Subcutaneous adipose tissue (tissue), 3 donors: ENCODE measurements around the gene PDS5B.

GRCh38 chr13:29905746-29906293, 55.4 kb upstream of the UBL3 start:
- PRO-cap = no peak
- RAMPAGE, long total RNA, 3 experiments = no peak in any of the 3 experiments

DNA sequence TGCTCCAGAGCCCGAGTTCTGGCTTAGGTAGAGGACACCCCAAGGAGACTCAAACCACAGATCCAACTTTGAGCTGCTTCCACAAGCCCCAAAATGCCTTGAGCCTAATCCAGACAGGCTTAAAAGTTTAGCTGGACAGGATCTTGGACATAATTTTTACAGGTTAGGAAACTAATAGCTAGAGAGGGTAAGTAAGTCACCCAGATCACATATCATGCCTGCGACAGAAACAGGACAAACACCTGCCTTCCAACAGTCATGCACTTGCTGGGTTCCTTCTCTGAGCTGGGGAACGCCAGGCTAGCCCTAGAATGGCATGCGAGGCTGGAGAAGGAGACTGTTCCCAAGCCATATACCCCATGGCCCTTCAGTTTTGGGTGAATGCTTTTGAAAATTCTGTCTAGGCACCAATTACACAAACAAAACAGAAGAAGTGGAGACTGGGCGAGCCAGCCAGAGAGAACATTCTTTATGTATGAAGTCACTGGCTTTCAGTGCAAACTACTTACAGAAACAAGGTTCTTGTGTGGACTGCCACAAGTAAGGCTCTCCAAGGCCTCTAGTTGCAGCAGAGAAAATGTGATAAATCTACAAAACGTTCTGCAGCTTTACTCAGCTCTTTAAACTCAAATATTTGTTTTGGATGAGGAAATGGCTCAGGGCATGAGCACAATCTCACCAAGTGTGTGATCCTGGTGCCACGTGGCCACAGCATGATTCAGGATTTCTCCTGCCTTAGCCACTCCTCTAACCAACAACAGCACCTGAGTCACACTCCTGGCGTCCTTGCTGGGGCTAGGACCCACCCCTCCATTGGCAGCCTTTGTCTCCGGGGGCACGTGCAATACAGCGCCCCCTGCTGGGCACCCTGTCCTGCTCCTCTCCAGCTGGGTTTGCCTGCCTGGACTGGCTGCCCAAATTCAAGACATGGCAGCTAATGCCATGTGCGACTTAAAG, 73.4 kb upstream of the UBL3 start:
- PRO-cap = no peak
- RAMPAGE, long total RNA, 3 experiments = no peak in any of the 3 experiments

DNA sequence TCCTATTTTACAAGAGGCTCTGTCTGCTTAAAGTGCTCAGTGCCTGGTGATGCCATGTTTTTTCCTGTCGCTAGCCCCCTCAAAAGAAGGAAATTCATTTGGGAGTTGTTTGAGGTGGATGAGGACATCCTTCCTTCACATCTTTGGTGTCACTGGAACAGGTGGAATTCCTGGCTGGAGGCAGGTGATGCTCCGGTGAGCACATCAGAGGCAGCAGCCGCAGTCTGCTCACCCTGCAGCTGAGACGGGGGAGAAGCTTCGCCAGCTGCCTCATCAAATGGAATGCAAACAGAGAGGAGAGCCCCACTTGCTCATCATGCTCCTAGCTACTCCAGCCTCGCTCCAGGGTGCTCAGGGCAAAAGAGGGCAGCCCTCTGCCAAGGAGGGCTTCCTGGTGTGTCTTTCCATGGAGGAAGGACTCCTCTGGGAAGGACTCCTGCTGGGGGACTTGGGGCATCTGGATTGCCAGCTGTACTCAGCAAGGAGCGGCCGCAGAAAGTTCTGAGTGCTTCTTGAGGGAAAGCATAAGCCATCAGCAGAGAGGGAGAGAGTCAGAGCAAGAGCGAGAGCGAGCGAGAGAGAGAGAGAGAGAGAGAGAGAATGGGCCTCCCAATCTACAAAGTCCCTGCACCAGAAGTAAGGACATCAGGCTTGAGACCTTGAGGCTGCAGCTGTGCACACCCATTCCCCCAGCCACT, 74.2 kb upstream of the UBL3 start:
- PRO-cap = no peak
- RAMPAGE, long total RNA, 3 experiments = no peak in any of the 3 experiments

- PRO-cap = bidirectional peak, plus-strand start at chr13:30421733, minus-strand start at chr13:30421587; bidirectional peak, plus-strand start at chr13:30421961, minus-strand start at chr13:30421814; bidirectional peak, plus-strand start at chr13:30422375, minus-strand start at chr13:30422228
- RAMPAGE, long total RNA, 3 experiments = no peak in any of the 3 experiments
Measured at GRCh38 chr13:30421503-30422333, 575 bp upstream of the UBE2L5 start.

- PRO-cap = no peak
- RAMPAGE, long total RNA, 3 experiments = no peak in any of the 3 experiments
Measured at GRCh38 chr13:30443662-30444273, 21.5 kb downstream of the UBE2L5 start.

DNA sequence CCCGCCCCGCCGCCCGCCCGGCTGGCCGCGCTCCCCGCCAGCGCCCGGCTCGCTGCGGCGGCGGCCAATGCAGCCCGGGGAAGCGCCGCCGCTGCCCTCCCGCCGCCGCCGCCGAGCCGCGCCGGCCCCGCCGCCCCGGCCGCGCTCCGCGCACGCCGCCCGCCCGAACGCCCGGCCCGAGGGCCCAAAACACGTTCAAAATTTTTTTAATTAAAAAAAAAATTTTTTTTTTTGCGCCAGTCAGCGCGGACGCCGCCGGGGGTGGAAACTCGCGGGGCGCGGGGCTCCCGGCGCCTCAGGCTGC, 497 bp downstream of the HMGB1 start:
- PRO-cap = bidirectional peak, plus-strand start at position 67 of the sequence, minus-strand start outside the sequence
- RAMPAGE, long total RNA, 3 experiments = no peak in any of the 3 experiments

- PRO-cap = no peak
- RAMPAGE, long total RNA, 3 experiments = no peak in any of the 3 experiments
Measured at GRCh38 chr13:30744216-30744898, 9.0 kb downstream of the ALOX5AP start.

DNA sequence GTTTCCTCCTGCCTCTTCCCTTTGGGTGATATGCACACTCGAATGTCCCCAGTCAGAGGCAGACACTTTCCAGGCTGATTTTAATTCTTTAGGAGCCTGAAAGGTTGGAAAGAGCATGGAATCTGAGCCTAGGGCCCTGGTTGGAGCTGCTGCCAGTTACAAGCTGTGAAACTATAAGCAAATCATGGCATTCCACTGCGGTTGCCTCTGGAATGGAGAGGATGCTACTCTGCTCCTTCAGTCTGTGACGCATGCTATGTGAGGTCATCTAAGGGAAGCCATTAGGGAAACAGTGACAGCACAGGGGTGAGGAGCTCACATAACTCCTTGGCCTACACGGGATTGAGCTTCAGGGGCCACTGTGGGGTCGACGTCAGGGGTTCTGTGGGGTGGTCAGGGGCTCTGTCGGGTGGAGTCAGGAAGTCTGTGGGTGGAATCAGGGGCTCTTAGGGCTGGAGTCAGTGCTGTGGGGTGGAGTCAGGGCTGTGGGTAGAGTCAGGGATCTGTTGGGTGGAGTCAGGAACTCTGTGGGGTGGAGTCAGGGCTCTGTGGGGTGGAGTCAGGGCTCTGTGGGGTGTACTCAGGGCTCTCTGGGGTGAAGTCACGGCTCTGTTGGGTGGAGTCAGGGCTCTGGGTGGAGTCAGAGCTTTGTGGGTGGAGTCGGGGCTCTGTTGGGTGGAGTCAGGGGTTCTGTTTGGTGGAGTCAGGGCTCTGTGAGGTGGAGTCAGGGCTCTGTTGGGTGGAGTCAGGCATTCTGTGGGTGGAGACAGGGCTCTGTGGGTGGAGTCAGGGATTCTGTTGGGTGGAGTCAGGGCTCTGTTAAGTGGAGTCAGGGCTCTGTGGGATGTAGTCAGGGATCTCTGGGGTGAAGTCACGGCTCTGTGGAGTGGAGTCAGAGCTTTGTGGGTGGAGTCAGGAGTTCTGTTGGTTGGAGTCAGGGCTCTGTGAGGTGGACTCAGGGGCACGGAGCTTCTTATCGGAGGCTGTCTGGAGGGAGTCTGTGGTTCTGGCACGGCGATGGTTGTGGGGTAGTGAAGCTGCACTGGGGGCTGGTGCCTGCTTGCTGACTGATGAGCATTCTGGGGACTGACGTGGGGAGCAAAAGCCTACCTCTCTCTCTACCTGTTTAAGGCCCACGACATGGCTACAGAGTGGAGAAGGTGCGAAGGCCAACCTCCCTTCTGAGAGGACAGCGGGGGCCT, 35.7 kb upstream of the MEDAG start:
- PRO-cap = bidirectional peak, plus-strand start at position 847 of the sequence, minus-strand start at position 491 of the sequence; unidirectional peak, plus-strand start at position 976 of the sequence
- RAMPAGE, long total RNA, 3 experiments = no peak in any of the 3 experiments

- PRO-cap = no peak
- RAMPAGE, long total RNA, 3 experiments = no peak in any of the 3 experiments
Measured at GRCh38 chr13:30907018-30908222, 1.3 kb downstream of the MEDAG start.

DNA sequence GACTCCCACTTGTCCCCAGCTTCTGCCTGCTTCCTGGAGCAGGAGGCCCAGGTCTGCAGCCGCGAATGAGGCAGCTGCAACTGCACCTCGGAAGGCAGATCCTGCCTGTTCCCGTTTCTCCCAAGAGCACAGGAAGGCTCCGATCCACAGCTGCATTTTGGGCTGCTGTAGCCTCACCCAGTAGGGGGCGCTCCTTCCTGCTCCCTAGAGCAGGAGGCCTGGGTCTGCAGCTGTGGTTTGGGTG, 46.8 kb downstream of the TEX26 start:
- PRO-cap = no peak
- RAMPAGE, long total RNA, 3 experiments = no peak in any of the 3 experiments

DNA sequence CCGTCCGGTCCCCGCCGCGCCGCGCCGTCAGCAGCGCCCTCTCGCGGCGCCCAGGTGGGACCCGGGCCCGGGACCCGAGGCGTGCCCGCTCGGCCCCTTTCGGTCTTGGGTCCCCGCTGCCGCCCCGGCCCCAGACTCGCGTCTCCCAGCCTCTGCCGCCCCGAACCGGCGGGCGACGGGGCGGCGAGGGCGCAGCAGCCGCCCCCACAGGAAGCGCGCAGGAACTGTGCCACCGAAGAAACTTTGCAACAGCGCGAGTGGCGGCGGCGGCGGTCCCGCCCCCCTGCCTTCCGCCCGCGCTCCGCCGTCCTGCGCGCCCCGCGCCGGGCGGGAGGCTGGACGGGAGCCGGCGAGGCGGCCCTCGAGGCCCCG, 496 bp downstream of the B3GLCT start:
- PRO-cap = bidirectional peak, plus-strand start at position 326 of the sequence, minus-strand start at position 29 of the sequence
- RAMPAGE, long total RNA, 3 experiments = no peak in any of the 3 experiments

- PRO-cap = no peak
- RAMPAGE, long total RNA, 3 experiments = no peak in any of the 3 experiments
Measured at GRCh38 chr13:31200657-31201016, 862 bp downstream of the B3GLCT start.

GRCh38 chr13:32032034-32032294, 390 bp downstream of the FRY start:
- PRO-cap = no peak
- RAMPAGE, long total RNA, 3 experiments = no peak in any of the 3 experiments

GRCh38 chr13:32285119-32285798, 29.9 kb downstream of the ZAR1L start:
- PRO-cap = bidirectional peak, plus-strand start at chr13:32285514, minus-strand start at chr13:32285365
- RAMPAGE, long total RNA, 3 experiments = no peak in any of the 3 experiments

DNA sequence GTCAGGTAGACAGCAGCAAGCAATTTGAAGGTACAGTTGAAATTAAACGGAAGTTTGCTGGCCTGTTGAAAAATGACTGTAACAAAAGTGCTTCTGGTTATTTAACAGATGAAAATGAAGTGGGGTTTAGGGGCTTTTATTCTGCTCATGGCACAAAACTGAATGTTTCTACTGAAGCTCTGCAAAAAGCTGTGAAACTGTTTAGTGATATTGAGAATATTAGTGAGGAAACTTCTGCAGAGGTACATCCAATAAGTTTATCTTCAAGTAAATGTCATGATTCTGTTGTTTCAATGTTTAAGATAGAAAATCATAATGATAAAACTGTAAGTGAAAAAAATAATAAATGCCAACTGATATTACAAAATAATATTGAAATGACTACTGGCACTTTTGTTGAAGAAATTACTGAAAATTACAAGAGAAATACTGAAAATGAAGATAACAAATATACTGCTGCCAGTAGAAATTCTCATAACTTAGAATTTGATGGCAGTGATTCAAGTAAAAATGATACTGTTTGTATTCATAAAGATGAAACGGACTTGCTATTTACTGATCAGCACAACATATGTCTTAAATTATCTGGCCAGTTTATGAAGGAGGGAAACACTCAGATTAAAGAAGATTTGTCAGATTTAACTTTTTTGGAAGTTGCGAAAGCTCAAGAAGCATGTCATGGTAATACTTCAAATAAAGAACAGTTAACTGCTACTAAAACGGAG, 22.7 kb downstream of the BRCA2 start:
- PRO-cap = no peak
- RAMPAGE, long total RNA, 3 experiments = no peak in any of the 3 experiments

DNA sequence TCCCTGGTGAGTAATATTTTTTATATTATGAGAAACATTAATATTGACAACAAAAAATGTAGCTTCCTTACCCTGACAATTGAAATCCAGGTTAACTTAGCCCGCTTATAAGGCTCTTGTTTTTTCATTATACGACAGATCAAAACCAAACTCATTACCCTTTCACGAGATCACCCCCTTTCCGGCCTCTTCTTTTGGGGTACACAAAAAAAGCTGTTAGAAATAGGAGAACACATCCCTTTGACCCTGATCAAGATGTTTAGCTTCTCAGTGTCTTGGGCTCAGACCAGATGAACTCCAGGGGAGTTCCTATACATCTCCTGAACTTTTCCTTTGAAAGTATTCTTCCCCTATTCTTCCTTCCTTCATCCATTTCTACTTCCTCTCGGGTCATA, 5.8 kb downstream of the N4BP2L1 start:
- PRO-cap = no peak
- RAMPAGE, long total RNA, 3 experiments = no peak in any of the 3 experiments

GRCh38 chr13:32526033-32527172, 12.2 kb downstream of the N4BP2L2 start:
- PRO-cap = no peak
- RAMPAGE, long total RNA, 3 experiments = no peak in any of the 3 experiments

DNA sequence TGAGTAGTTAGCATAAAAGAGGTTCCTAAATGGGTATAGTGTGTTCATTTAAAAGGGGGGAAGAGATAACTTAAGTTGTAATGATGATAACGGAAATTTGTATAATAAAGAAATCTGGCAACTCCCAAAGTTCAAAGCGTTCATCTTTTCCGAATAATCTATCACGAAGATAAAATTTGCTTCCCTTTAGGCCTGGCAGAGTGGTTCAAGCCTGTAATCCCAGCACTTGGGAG, 1.1 kb downstream of the N4BP2L2 start:
- PRO-cap = no peak
- RAMPAGE, long total RNA, 3 experiments = no peak in any of the 3 experiments

DNA sequence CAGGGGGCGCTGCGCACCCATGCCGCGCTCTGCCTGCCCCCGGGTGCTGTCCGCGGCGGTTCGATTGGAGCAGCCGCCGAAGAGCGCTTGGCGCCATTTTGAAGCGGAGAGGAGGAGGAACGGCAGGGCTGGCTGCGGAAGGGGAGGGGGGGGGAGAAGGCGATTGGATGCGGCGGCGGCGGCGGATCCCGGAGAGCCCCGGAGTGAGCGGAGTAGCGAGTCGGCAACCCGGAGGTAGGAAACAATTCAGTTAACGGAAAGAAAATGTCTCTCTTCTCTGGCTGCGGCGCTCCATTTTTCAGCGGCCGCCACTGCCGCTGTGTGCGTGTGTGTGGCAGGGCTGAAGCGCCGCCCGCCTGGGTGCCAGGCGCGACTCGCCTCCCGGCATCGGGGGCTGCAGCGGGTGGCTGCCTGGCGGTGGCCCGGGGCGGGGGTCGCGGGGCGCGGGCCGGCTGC, at the start of gene PDS5B:
Gene PDS5B (plus strand): TSS at position 93 of the 456 bp plus-strand sequence.
- PRO-cap = bidirectional peak, plus-strand start at position 96 of the sequence, minus-strand start outside the sequence
- RAMPAGE, long total RNA, 3 experiments = start-site peak on the plus strand in 2 of 3 experiments, centred at positions 176 to 216 of the sequence, 145 to 148 reads per replicate

DNA sequence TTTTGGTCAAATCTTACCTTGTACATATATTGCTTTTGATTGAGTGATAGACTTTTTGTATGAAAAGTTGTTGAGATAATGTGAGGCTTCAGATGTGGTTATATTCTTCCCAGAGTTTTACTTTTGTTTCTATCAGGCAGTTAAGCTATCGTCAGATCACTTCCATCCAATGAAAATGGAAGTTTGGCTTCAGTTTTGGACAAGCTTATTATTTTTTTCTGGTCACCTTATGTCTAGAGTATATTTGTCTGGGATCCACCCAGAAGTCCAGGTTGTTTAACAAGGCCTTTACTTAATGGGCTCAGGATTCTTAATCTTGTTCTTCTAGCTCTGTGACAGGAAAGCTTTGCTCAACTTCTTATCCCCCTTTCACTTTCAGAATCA, 150.8 kb downstream of the PDS5B start:
- PRO-cap = no peak
- RAMPAGE, long total RNA, 3 experiments = no peak in any of the 3 experiments